Neural cell (in vitro differentiated cells): ENCODE measurements around the gene SLC26A1.

GRCh38 chr4:241372-242052 is 63.8 kb downstream of the ZNF732 start:
- RAMPAGE, long total RNA: no peak

DNA sequence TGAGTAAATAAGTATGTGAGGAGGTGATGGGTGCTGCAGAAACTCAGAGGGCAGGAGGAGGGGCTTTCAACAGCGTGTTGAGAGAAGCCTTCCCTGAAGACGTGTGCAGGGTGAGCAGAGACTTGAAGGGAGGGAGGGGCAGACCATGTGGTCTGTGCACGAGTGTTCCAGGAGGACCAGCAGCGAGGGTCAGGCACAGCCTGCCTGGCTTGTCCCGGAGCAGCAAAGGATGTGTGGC is 9.1 kb downstream of the PIGG start:
- RAMPAGE, long total RNA: no peak

- RAMPAGE, long total RNA: no peak
These were observed 5.8 kb downstream of the MYL5 start for GRCh38 chr4:680070-680629.

DNA sequence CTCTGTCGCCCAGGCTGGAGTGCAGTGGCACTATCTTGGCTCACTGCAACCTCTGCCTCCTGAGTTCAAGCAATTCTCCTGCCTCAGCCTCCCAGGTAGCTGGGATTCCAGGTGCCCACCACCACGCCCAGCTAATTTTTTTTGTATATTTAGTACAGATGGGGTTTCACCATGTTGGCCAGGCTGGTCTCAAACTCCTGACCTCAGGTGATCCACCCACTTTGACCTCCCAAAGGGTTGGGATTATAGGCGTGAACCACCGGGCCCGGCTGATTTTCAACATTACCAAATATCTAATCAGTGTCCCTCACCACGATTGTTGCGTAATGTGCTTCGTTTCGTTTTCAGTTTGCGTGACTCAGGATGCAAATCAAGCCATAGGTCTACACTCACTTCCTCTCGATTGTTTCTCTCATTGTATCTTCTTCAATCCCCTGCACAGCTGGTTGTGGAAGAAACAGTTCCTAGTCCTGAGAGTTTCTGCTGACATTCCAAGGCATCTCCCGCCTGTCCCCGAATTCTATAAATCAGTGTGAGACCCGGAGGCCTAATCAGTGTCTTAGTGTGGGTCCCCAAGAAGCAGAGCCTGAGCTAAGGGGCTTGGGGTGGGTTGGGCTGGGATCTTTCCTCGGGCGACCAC is 6.3 kb upstream of the PCGF3 start:
- RAMPAGE, long total RNA: no peak

DNA sequence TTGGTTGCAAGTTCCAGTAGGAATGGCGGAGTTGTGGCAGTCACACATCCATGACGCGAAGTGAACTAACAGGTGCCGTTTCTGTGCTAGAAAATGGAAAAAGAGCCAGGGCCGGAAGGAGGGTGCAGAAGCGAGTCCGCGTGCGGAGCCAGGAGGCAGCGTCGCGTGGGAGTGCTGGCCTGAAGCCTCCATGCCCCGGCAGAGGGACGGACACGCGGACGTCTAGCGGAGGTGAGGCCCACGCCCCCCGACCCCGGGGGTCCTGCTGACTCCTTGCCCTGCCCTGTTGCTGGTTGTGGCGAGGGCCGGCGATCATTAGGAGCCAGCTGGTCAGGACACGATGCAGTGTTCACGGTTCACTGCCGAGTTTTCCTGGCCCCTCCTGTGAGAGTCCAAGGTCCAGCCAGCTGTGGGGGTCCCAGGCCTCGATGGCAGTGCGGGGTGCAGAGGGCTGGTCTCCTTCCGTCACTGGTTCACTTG is 25.3 kb downstream of the PCGF3 start:
- RAMPAGE, long total RNA: no peak

- RAMPAGE, long total RNA: no peak
These were observed 29.1 kb downstream of the PCGF3 start for GRCh38 chr4:734747-735017.

DNA sequence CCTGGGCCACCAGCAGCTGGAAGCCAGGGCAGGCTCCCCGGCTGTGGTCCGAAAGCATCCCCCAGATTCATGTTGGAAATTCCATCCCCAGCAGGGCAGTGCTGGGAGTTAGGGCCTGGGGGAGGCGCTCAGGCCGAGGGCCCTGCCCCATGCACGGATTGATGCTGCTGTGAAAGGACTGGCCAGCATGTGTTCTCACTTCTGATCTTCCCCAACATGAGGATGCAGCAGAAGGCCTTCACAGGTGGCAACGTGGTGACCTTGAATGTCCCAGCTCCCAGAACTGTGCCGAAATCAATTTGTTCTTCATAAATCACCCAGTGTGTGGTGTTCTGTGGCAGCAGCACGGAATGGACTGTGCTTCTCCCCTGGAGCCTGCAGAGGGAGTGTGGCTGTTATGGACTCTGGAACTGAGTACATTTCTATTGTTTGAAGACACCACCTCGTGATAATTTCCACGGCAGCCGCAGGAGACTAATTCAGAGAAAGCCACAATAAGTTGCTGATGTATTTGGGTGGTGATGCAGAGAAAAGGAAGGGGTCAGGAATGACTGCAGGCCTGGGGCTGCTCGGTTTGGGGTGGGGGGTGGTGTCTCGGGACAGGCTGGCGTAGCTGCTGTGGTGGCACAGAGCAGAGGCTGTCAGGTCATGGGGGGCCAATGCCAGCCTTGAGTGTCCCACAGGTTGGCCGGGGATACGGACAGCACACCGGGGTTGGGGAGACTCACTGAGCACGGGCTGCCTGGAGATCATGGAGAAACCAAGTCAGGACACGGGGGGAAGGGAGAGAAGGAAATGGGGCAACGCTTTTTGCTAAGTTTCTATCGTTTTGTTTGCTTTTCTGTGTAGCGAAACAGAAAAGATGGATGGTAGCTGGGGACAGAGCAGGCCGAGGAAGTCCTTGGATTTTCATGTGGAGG is 57.0 kb downstream of the PCGF3 start:
- RAMPAGE, long total RNA: no peak

DNA sequence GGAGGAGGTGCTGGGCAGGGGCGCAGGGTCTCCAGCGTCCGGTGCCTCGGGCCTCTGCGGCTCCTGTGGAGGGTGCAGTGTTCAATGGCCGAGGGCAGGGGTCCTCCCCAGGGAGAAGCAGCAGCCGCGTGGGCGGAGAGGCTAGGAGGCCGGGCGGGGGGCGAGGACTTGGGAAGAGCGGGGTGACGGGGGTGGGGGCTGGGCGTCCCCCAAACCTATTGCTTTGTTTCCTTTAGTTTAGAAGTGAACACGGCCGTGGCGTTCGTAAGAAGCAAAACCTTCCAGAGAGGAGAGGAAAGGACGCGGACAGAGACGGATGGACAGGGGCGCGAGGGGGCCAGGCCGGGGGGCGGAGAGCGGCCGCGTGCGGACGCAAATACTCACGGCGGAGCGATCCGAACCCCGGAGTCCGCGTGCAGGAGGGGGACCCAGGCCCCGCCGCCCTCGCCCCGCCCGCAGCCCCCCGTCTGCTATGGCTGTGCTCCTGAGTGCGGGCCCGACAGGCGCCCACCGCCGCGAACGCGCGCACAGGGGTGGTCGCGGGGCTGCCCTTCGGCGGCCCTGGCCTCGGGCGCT is 40.2 kb downstream of the CPLX1 start:
- RAMPAGE, long total RNA: no peak

- RAMPAGE, long total RNA: no peak
These were observed 33.4 kb downstream of the CPLX1 start for GRCh38 chr4:792282-793165.

GRCh38 chr4:794912-795488 is 30.9 kb downstream of the CPLX1 start:
- RAMPAGE, long total RNA: no peak

- RAMPAGE, long total RNA: no peak
These were observed 23.3 kb upstream of the CPLX1 start for GRCh38 chr4:849042-849775.

DNA sequence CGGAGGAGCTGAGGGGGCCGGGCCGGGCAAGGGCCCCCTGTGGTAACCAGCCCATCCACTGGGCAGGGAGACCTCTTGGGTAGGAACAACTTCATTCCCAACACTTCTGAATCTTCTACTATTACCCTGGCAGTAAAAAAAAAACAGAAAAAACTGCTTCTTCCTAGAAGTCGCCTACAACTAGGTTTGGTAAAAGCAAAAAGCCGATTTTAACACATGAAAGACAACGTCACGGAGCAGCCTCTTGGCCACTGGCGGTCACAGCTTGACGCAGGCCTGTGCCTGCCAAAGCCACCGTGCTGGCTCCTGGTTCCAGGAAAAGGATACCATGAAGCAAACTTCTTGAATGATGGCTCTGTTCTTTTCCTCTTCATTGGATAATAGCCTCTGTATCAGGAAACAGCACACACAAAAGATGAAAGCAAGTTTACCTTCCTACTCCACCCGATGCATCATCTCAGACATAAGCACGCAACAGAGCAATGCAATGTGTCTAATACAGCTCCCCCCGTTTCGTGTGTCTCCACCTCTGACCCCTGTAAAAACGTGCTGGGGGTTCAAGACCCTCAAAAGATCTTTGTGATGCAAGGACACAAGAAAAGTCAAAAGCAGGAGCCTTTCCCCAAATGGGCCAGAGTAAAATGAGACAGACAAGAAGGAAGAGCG is 19.6 kb downstream of the GAK start:
- RAMPAGE, long total RNA: no peak

DNA sequence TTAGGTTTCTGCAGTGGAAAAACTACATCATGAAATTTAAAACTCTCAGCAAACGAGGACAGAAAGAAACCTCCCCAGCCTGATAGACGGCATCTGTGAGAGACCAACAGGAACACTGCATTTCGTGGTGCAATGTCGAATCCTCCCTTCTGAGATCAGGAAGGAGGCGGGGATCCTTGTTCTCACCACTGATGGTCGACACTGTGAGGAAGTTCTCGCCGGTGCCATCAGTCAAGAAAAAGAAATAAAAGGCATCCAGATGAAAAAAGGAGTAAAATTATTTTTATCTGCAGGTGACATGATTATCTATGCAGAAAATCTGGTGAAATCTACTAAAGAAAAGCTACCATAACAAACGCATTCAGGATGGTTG is 16.5 kb downstream of the GAK start:
- RAMPAGE, long total RNA: no peak

DNA sequence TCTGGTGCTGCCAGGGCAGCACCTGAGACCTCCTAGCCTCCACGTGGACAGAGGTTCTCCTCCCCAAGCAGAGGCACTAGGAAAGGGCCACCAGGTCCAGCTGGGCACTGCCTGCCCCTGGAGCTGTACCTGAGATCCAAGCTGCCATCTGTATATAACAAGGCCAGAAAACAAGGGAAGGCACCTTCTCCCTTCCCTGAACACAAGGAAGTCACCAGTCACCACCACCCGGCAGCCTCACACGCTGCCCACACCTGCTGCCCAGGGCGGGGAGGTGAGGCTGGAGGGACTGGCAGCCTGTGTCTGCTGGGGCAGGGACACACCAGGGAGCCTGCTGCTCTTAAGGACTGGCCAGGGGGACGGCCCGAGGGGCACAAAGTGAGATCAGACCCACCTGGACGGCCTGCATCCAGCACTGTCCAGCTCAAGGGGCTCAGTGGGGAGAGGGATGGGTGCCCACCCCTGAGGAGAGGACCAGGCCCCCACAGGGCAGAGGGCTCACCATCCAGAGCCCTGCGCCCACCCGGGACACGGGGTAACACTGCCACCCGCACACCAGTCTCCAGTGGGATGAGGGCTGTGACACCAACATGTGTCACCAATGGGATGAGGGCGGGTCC is 13.4 kb downstream of the DGKQ start:
- RAMPAGE, long total RNA: no peak

- RAMPAGE, long total RNA: no peak
These were observed 5.8 kb upstream of the DGKQ start for GRCh38 chr4:978976-979708.

DNA sequence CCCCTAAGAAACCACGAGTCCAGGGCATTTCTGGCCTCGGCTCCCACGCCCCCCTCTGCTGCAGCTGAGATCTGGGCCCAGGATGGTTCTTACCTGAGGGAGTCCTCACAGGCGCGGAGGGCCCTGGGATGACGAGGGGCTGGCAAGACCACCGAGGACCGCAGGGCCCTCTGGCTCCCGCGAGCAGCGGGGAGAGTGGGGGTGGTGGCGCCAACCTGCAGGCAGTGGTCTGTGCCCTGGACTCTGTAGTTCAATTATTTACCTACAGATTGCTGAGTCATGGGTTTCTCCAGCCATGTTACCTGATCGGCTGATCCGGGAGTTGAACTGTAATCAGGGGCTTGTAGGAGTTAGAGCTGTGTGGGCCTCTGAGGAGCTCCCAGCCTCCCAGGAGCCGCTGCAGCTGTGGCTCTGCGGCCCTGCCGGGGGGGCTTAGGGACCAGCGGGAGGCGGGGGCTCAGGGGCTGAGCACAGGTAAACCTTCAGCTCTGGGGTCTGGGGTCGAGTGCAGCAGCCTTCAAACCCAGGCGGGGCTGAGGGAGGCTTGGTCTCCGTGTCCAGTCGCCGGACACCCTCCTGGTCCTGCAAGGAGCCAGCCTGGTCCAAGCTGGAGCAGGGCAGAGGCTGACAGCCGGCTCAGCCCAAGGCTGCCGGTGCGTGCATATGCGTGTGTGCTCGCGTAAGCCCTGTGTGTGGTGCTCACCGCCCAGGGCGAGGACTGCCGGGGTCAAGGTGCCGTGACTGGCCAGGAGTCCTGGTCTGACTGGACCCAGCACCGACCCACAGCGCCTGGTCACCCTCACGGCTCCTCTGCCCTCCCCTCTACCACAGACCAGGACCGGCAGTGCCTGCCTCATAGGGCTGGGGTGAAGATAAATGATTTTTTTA is at the start of gene SLC26A1:
Gene SLC26A1 (minus strand): TSS at position 197 of the 888 bp plus-strand sequence.
- RAMPAGE, long total RNA: no peak

GRCh38 chr4:1058753-1059065 is 47.3 kb downstream of the FGFRL1 start:
- RAMPAGE, long total RNA: no peak

GRCh38 chr4:1213340-1213709 is 35.6 kb downstream of the CTBP1 start:
- RAMPAGE, long total RNA: no peak

GRCh38 chr4:1288878-1289777 is 563 bp upstream of the MAEA start:
- RAMPAGE, long total RNA: no peak

- RAMPAGE, long total RNA: no peak
These were observed 17.4 kb upstream of the UVSSA start for GRCh38 chr4:1329262-1330418.